ENCODE data around the gene TOMM22.

DNA sequence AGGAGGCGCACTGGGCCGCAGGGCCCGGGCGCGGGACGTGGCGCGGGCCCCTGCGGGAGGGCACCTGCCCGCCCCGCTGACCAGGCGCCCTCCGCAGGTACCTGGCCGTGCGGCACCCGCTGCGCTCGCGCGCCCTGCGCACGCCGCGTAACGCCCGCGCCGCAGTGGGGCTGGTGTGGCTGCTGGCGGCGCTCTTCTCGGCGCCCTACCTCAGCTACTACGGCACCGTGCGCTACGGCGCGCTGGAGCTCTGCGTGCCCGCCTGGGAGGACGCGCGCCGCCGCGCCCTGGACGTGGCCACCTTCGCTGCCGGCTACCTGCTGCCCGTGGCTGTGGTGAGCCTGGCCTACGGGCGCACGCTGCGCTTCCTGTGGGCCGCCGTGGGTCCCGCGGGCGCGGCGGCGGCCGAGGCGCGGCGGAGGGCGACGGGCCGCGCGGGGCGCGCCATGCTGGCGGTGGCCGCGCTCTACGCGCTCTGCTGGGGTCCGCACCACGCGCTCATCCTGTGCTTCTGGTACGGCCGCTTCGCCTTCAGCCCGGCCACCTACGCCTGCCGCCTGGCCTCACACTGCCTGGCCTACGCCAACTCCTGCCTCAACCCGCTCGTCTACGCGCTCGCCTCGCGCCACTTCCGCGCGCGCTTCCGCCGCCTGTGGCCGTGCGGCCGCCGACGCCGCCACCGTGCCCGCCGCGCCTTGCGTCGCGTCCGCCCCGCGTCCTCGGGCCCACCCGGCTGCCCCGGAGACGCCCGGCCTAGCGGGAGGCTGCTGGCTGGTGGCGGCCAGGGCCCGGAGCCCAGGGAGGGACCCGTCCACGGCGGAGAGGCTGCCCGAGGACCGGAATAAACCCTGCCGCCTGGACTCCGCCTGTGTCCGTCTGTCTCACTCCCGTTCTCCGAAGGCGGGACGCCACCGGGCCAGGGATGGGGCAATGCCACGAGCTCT is 1.7 kb downstream of the GALR3 start:
- PRO-cap, 3 experiments, result no peak in any of the 3 experiments
- RRBS, result 18% methylated on average over 19 of the region's 139 CpGs

DNA sequence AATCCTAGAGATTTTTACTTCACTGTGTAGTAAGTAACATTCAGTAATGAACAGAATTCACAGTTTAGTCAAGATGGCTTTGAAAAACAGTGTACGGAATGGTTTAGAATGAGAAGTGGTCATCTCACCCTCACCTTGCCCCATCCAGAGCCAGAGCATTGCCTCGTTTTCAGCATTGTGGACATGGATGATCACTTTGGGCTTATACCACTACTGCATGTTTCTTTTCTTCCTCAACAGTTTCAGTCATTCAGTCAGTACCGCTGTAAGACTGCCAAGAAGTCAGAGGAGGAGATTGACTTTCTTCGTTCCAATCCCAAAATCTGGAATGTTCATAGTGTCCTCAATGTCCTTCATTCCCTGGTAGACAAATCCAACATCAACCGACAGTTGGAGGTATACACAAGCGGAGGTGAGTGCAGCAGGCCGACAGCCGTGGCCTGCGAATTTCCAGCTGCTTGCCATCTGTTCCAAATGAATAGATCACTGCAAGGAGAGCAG is 20.8 kb downstream of the EIF3L start:
- PRO-cap, 3 experiments, result no peak in any of the 3 experiments
- RRBS, result no CpG with 5 or more reads among the region's 9 CpGs

- PRO-cap, 3 experiments, result no peak in any of the 3 experiments
- RRBS, result no CpG with 5 or more reads among the region's 4 CpGs
These were observed 14.0 kb downstream of the MICALL1 start for GRCh38 chr22:37920169-37920454.

GRCh38 chr22:37967409-37967842 is 13.9 kb downstream of the POLR2F start:
- PRO-cap, 3 experiments, result no peak in any of the 3 experiments
- RRBS, result no CpG with 5 or more reads among the region's 6 CpGs

GRCh38 chr22:37982358-37982783 is 2.0 kb downstream of the SOX10 start:
- PRO-cap, 3 experiments, result peak in 1 of 3 experiments; most common plus-strand start chr22:37982648 (in 1)
- RRBS, result 56% methylated on average over 1 of the region's 6 CpGs

DNA sequence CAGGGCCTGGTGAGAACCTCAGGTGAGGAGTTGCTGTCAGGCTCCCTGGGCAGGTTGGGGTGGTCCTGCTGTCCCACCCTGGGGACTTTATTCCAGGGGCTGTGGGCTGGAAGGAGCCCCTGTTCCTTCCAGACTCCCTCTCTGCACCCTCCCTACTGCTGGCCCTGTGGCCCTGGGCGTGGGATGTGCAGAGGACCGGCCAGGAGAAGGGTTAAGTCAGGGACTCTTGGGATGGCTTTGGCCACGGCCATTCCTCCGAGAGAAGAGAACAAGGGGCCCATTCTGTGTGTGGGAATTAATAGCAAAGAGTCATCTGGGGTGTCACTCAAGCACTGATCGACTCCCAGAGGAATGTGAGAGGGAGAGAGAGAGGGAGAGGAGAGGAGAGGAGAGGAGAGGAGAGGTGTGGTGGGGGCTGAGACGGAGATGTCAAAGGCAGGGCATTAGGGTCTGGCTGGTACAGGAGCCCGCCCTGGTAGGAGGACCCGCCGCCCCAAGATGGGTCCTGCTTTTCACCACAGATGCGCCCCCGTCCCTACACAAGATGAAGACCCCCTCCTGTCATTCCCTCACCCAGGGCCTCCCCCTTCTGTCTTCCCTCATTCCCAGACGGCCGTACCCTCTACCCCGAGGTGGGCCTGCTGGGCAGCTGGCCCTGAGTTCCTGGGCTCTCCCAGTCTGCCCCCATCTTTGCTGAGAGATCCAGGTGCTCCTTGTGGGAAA is 14.3 kb upstream of the SOX10 start:
- PRO-cap, 3 experiments, result peak in 2 of 3 experiments; most common plus-strand start position 379 of the sequence (in 1); most common minus-strand start position 154 of the sequence (in 1)
- RRBS, result no CpG with 5 or more reads among the region's 14 CpGs

DNA sequence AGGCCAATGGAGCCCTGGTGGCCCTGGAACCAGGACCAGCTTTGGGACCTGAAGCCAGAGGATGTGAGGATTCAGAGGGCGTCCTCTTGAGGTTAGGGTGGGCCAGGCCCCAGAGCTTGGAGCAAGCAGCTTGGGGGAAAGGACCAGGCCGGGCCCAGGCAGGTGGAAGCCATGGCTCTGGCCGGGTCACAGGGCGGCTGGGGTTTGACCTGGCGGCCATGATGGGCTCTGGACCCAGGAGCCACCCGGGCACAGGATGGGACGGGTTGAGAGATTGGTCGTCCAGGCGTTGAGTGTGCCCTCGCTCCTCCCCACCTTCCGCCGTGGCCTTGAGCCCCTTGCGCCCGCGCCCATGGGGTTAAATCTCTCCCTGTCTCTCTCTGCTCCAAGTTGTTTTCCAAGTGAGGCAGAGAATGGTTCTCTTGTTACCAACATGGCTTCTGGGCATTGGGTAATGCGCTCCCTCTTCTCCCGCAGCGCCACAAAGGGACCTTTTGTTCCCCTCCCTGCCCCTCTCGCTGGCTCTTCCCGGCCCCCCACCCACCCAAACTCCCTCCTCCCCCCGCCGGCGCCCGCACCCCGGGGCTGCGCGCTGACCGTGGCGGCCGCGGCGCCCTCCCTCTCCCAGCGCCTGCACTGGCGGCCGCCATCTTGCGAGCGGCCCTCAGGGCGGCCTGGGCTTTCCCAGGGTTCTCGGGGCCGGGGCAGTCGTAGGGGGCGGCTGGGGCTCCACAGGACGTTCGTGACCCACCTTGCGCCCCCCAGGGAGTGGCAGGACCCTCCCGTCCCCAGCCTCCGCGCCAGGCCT is 18.8 kb upstream of the PICK1 start:
- PRO-cap, 3 experiments, result peak in 3 of 3 experiments; most common plus-strand start position 575 of the sequence (in 1); most common minus-strand start position 325 of the sequence (in 1)
- RRBS, result 26% methylated on average over 4 of the region's 48 CpGs

GRCh38 chr22:38220179-38221181 is 18.7 kb downstream of the MAFF start:
- PRO-cap, 3 experiments, result no peak in any of the 3 experiments
- RRBS, result no CpG with 5 or more reads among the region's 24 CpGs

DNA sequence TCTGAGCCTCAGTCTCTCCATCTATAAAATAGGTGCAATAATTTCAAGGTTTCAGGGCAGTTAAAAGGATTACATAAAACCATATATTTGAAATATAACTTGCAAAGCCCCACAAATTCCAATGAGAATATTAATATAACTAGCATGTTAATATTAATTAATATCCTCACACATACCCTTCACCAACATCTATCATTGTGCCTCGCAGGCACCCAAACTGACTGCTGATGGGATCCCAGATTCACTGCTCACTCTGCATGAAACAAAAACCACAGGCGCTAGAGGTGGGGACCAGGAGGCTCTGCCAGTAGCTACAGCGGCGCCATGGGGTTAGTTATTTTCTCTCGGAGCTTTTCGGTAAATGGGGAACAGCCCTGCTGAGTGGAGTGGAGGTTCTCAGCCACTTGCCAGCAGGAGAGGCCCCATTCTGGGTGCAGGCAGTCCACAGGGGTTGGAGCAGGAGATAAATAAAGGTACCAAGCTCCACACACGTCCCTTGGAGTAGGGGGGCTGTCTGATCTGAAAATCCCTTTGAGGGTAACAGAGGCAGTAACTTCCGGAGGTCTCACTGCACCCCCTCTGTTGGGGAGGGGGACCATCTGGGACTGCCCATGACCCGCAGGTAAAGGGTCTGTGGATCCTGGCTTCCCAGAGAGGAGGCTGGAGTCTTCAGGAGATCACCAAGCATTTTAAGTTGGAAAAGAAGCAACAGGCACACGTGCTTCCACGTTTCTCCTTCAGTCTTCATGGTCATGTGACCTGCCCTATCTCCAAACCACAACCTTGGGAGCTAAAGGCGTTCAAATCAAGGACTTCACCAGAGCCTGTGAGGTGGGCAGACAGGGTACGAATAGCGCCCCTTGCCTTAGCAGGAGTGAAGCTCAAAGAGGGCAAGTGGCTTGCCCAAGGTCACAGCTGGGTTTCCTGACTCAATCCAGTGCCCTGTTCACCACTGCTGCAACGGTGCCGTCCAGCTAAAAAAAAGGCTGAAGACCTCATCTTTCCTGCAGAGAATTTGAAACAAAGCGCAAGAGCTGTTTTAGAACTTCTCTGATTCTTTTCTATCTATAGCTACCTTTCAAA is 6.9 kb downstream of the TMEM184B start:
- PRO-cap, 3 experiments, result no peak in any of the 3 experiments
- RRBS, result no CpG with 5 or more reads among the region's 17 CpGs

GRCh38 chr22:38298598-38299089 is 18.6 kb downstream of the CSNK1E start:
- PRO-cap, 3 experiments, result peak in 2 of 3 experiments; most common plus-strand start chr22:38298944 (in 1); most common minus-strand start chr22:38298727 (in 2)
- RRBS, result no CpG with 5 or more reads among the region's 17 CpGs

GRCh38 chr22:38348140-38348933 is 31.1 kb upstream of the CSNK1E start:
- PRO-cap, 3 experiments, result no peak in any of the 3 experiments
- RRBS, result no CpG with 5 or more reads among the region's 14 CpGs

GRCh38 chr22:38681476-38682864 is at the start of gene TOMM22:
TSS of gene TOMM22 (plus strand) at chr22:38681957.
- PRO-cap, 3 experiments, result peak in 3 of 3 experiments; most common plus-strand start chr22:38681957 (in 3); most common minus-strand start chr22:38681797 (in 1)
- RRBS, result under 1% methylated on average over 10 of the region's 75 CpGs

DNA sequence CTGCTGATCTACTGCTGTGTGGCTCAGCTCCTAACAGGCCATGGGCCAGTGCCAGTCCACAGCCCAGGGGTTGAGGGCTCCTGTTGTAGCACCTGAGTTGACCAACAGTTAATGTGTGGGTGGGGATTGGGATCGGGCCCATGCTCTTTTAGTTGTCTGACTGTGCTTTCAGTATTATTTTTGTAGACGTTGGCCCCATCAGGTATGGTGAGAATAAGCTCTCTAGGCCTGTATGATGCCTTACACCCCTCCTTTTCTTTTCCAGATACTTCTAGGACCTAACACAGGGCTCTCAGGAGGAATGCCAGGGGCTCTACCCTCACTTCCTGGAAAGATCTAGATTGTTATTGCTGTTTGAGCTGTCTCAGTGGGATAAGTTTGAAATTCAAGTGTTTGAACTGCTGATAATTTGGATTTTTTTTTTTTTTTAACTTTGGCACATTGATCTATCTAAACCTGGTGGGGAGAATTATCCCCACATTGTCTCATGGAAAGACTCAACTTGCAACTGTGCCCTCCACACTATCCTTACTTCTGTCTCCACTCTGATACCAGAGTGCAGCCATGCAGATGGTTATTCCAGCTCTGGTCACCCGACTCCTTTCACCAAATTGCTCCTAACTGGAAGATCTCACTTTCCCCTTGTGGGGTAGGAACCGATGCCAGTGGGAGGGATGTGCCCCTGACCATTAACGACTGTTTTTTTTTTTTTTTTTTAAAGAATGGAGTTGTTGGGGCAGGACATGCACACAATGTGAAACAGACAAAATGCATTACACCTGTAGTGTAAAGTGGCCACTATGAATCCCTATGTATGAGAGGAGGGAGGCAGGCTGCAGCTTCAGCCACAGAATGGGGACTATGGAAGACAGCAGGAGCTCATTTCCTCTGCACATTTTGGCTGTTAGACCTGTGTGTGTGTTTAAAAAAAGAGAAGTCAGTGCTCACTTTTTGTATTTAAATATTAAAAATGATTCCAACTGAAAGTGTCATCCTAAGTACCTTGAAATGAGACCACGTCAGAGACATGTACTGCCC is 2.1 kb downstream of the TOMM22 start:
- PRO-cap, 3 experiments, result no peak in any of the 3 experiments
- RRBS, result no CpG with 5 or more reads among the region's 6 CpGs

DNA sequence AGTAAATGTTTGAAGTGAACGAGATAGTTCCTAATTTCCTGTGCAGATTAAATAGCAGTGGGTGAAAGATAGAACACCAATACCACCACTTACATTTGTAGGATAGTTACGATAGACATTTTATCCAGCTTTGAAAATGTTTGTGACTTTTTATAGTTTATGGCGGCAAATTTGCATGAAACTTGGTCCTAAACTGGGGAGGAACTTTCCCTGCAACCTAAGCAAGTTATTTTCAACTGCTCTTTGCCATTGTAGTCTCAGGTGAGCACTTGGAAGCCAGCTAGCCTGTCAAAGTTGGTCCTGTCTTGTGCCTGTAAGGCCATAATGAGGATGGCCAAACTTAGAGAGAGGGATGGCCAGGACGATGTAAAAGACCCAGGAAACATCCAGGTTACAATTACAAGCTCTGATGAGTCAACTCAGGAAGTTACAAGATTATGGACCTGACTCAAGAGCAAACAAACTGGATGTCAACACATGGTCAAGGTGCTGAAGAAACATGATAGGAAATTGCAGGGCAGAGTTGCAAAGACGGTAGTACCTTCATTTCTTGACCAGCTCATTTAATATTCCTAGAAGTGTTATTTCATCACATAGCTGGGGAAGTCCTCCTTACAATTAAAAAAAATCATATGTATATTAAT is 1.5 kb downstream of the GTPBP1 start:
- PRO-cap, 3 experiments, result no peak in any of the 3 experiments
- RRBS, result no CpG with 5 or more reads among the region's 5 CpGs

GRCh38 chr22:38716017-38716920 is 10.5 kb downstream of the GTPBP1 start:
- PRO-cap, 3 experiments, result no peak in any of the 3 experiments
- RRBS, result no CpG with 5 or more reads among the region's 31 CpGs

DNA sequence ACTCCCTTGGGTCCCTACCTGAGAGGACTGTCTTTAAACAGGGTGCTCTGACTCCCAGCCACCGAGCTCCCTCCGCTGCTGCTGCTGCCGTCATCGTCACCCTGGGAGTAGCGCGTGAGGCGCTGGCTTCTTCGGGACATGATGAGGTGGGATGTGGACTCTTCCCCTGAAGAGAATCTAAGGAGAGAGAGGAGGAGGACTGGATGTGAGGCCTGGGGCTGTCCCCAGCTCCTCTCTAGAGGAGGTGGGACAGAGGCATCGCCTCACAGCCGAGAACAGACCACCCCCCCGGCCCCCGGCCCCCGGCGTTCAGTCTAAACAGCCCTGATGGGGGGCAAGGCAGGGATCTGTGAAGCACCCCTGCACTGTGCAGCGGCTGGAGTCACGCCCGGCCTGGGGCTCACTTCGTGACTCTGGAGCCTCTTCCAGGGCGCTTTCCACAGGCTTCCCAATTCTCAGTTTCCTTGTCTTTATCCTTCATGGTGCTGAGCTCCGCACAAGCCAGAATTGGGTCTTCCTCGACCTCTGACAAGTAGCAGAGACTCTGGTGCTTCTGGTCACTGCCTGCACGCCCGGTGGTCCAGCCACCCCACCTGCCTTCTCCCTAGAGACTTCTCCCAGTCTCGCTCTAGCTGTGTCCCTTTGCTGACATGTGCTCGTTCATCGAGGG is 3.2 kb downstream of the SUN2 start:
- PRO-cap, 3 experiments, result no peak in any of the 3 experiments
- RRBS, result 67% methylated on average over 2 of the region's 26 CpGs

DNA sequence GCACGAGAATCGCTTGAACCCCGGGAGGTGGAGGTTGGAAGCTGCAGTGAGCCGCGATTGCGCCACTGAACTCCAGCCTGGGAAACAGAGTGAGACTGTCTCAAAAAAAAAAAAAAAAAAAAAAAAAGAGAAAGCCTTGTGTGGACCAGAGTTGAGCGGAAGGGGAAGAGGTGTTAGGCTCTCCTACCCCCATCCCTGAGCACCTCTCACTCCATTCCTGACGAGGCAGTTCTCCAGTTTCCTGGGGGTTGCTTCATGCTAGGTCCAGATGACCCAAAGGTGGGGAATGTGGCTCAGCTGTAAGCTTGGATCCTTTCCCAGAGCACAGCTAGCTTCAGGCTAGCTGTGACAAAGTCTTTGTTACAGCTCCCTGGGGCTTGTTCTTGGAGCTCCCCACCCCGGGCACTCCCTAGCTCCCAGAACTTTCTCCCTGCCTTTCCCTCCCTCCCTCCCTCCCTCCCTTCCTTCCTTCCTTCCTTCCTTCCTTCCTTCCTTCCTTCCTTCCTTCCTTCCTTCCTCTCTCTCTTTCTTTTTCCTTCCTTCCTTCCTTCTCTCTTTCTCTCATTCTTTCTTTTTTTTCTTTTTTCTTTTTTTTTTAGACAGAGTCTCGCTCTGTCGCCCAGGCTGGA is 8.9 kb upstream of the DNAL4 start:
- PRO-cap, 3 experiments, result no peak in any of the 3 experiments
- RRBS, result no CpG with 5 or more reads among the region's 11 CpGs

GRCh38 chr22:39080265-39081476 is 3.6 kb downstream of the APOBEC3G start:
- PRO-cap, 3 experiments, result no peak in any of the 3 experiments
- RRBS, result no CpG with 5 or more reads among the region's 24 CpGs

GRCh38 chr22:39176726-39177243 is 24.3 kb upstream of the CBX7 start:
- PRO-cap, 3 experiments, result no peak in any of the 3 experiments
- RRBS, result no CpG with 5 or more reads among the region's 11 CpGs

DNA sequence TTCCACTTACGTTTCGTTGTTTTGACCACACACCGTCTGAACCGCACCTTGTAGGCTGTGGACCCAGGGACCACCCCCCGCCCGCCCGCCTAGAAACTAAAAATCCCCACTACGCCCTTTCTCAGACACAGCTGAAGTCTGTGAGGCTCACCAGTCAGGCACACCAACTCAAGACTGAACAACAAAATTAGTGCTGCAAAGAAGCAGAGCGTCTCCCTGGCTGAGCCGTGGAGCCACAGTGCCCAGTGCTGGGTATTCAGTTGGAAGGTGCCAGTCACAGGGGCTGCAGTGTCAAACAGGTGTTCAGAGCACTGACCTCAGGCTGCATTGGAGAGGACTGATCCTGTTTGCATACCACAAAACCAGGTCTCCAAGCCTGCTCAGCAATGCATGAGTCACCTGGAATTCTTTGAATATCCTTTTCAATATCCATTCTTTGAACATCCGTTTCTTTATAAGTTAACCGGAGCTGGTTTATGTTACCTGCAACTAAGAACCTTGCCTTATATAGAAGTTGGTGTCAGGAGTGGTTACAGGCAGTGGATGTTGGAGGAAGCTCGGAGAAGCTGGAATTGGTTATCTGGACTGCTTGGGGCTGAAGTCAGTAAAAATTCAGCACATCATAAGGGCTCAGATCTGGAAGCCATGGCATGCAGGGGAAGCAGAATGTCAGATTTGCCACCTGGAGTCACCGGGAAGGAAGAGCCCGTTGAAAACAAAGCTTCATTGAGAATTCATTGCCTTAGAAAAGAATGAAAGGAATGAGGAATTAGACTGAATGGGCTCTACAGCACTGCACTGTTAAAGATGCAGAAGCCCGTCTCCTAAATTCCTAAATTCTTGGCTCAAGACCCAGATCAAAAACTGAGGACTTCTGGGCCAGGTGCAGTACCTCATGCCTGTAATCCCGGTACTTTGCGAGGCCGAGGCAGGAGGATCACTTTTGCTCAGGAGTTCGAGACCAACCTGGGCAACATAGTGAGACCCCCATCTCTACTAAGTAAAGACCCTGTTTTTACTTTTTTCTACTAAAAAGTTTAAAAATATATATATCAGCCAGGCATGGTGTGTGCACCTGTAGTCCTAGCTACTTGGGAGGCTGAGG is 30.1 kb downstream of the PDGFB start:
- PRO-cap, 3 experiments, result no peak in any of the 3 experiments
- RRBS, result no CpG with 5 or more reads among the region's 20 CpGs

Measured in breast (tissue), 4 donors.